Left colon (tissue), 1 donor: ENCODE data around the genes KLRD1, KLRC2, YBX3 and PRH1.

- PRO-cap = no peak
These were observed 4.7 kb downstream of the CLEC2D start for GRCh38 chr12:9674131-9674773.

DNA sequence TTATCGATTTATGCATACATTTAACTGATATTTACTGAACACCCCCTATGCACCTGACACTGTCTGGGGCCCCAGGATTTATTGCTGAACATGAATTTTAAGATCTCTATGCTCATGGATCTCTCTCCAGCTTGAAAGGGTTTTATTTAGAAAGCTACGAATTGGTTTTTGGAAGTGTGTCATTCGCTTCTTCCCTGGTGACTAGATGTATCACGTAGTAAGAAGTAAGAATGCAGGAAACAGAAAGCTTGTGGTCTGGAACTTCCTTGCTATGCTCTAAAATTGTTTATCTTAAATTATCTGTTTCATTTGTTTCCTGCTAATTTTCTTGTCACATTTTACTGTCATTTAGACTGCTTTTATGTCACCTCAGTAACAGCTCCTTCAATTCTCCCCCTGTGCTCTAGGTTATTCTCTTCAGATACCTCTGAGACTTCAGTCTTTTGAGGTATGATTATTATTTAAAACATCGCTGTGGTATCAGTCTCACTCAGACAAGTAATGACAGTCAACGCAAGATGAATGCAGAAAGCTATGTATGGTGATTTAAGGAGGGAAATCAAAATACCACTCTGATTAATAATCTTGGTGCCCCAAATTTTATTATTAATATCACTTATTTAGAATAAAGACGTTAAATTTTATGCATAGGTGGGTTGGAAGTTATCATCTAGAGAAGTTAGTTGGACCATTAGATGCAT lies 726 bp upstream of the CD69 start:
- PRO-cap = bidirectional peak, plus-strand start at position 242 of the sequence, minus-strand start at position 203 of the sequence

- PRO-cap = no peak
These were observed 15.9 kb upstream of the CD69 start for GRCh38 chr12:9776552-9777123.

GRCh38 chr12:9872166-9872573 lies 3.0 kb upstream of the CLEC2B start:
- PRO-cap = no peak

DNA sequence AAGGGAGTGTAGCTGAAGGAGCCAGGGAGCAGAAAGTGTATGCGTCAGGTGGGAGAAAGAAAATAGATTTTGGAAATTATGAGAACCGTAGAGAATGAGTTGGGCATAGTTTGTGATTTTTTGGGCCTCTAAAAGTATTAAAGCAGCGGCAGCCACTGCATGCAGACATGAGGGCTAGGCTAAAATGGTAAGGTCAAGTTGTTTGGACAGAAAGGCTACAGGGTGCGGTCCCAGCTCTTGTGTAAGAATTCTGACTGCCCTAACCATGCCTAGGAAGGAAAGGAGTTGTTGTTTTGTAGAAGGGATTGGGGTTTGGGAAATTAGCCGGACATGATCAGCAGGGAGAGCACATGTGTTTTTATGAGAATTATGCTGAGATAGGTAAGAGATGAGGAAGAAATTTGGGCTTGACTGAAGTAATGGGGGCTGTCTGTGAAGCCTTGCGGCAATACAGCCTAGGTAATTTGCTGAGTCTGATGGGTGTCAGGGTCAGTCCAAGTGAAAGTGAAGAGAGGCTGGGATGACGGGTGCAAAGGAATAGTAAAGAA lies 6.1 kb upstream of the CLEC12A start:
- PRO-cap = no peak

GRCh38 chr12:10068501-10068900 lies 30.3 kb downstream of the CLEC1A start:
- PRO-cap = no peak

- PRO-cap = bidirectional peak, plus-strand start at chr12:10121522, minus-strand start at chr12:10121395
These were observed 8.7 kb downstream of the CLEC7A start for GRCh38 chr12:10121198-10121815.

DNA sequence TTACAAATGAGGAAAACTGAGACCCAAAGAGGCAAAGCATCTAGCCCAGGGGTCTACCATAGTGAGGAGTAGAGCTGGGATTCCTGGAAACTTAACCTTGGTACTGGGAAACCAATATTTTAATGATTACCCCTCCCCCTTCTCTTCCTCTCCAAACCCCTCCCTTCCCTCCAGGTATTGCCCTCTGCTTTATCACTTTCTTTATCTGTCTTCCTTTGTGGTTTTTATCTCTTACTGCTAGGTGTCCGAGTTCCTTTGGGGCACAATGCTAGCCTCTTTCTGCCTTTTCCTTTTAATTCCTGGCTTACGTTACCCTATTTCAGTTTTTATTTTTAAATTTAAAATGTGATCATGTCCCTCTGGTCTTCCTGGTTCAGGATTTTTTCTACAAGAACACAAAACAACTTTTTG lies 2.8 kb downstream of the GABARAPL1 start:
- PRO-cap = no peak

GRCh38 chr12:10307721-10308207 lies at the start of gene KLRD1:
Gene KLRD1, plus strand, starts transcription at chr12:10307870.
- PRO-cap = no peak

GRCh38 chr12:10408865-10409278 lies 685 bp downstream of the KLRC4 start:
- PRO-cap = no peak

DNA sequence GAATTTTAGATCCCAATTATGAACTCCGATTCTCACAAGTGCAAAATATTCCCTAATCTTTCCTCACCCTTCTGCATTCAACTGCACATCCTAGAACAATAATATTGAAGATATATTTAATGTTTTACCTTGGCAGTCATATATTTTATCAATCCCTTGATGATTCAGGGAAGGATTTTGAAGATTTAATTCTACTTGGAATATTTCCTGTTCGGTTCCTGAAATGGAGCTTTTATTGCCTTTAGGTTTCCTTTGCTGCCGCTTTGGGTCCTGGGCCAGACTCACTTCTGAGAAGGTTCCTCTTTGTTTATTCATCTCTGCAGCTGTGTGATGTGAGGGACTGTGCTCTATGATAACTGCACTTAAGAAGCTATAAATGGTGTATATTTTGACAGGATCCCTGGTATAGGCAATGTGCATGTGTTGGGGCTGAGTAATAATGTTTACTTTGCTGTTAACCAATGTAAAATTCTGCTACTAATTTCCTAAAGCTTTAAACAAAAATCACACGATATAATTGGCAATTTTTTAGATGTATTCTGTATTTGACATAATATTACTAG lies at the start of gene KLRC2:
KLRC2 (minus strand) TSS at position 339 of the 563 bp plus-strand sequence.
- PRO-cap = no peak

DNA sequence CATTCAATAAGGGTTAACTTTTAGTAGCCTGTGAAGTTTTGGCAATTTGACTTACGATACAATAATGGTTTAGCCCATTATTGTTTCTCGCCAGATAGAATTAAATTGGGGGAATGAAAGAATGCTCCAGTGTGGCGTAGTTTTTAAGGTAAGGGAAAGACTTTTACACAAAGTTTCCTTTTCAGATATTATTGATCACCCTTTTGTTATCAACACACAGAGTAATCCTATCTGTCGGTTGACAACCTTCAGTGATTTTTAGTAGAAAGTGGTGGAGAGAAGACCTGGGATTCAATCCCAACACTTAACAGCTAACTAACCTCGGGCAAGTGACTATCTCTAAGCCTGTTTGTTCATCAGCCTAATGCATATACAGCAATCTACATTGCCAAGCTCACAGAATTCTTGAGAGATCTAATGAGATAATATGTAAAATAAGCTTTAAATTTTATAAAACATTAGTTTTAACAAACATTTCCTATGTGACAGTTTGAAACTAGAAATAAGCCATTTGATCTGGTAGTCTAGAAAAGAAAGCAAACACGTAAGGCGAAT lies 845 bp upstream of the MAGOHB start:
- PRO-cap = no peak

DNA sequence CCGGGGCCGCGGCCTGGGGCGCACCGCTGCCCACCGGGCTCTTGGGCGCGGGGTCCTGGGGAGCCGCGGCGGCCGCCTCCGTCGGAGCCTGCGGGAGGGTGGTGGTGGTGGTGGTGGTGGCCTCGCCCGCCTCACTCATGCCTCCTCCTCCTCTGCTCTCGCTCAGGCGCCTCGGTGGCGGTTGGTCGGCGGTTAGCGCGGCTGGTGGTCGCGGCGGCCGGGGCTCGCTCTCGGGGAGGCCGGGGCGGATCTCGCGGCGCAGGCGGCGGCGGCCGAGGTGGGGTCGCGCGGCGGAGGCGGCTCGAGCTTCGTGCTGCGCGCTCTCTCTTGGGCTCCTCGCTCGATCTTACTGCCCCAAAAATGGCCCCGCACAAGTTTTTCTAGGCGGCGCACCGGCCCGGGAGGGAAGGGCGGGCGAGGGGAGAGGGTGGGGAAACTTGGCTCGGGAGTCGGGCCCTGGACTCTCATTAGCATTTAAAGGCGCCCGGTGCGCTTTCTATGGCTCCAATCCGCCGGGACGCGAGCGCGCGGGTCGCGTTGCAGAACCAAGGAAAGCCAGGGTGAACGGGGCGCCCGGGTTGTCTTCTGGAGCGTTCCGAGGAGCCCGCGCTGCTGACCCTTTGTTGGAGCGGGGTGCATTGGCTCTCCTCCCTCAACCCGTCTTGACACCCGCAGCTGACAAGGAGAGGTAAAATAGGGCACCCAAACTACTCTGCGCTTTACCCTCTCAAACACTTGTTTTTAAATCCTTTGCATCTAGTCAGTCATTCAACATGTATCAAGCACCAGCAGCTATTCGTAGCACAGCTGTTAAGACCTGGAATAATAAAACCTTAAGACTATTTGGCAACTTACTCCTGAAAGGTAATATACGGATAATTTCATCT lies at the start of gene YBX3:
YBX3 (minus strand) TSS at position 351 of the 887 bp plus-strand sequence.
- PRO-cap = bidirectional peak, plus-strand start at position 254 of the sequence, minus-strand start at position 137 of the sequence; bidirectional peak, plus-strand start at position 548 of the sequence, minus-strand start at position 351 of the sequence; unidirectional peak, minus-strand start at position 664 of the sequence

DNA sequence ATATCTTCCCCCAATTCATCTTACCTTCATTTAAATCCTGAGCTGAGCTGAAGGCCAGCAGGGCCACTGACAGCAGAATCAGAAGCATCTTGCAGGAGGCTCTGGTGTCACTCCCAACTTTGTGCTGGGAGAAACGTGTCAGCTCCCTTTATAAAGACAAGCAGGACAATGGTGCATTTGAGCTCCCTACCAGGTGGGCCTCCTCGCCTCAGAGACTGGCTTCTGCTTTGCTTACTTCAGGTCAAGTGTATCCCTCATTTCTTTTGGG lies at the start of gene PRH1:
PRH1 (minus strand) TSS at position 126 of the 268 bp plus-strand sequence.
- PRO-cap = no peak

- PRO-cap = no peak
These were observed 6.9 kb upstream of the SMIM10L1 start for GRCh38 chr12:11164123-11164467.

GRCh38 chr12:11315307-11315927 lies 5.2 kb upstream of the PRB4 start:
- PRO-cap = no peak

- PRO-cap = no peak
These were observed 103.3 kb upstream of the ETV6 start for GRCh38 chr12:11546146-11546596.

GRCh38 chr12:11702870-11703813 lies 53.7 kb downstream of the ETV6 start:
- PRO-cap = no peak

DNA sequence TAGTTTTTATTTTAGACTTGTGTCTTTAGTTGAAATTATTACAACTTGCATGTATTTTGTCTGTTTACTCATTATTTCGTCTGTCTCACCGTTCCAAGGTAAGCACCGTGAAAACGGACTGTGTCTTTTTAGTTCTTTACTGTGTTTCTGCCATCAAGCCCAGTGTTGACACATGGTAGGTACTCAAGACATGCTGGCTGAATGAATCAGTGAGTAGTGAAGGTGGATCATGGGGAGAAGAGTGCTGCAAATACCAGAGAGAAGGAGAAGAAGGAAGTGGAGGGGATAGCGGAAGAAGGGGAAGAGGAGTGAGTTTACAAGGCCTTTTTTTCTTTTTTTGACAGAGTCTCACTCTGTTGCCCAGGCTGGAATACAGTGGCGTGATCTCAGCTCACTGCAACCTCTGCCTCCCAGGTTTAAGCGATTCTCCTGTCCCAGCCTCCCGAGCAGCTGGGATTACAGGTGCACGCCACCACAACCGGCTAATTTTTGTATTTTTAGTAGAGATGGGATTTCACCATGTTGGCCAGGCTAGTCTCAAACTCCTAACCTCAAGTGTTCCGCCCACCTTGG lies 54.6 kb downstream of the ETV6 start:
- PRO-cap = no peak

- PRO-cap = no peak
These were observed 62.1 kb downstream of the ETV6 start for GRCh38 chr12:11711434-11712201.